Right lobe of liver (tissue), 4 donors: ENCODE data around the gene BMPER.

GRCh38 chr7:33553956-33554595, 351.3 kb upstream of the BMPER start:
- PRO-cap, 4 experiments, result no peak in any of the 4 experiments
- RAMPAGE, long total RNA, 2 experiments, result no peak in any of the 2 experiments

DNA sequence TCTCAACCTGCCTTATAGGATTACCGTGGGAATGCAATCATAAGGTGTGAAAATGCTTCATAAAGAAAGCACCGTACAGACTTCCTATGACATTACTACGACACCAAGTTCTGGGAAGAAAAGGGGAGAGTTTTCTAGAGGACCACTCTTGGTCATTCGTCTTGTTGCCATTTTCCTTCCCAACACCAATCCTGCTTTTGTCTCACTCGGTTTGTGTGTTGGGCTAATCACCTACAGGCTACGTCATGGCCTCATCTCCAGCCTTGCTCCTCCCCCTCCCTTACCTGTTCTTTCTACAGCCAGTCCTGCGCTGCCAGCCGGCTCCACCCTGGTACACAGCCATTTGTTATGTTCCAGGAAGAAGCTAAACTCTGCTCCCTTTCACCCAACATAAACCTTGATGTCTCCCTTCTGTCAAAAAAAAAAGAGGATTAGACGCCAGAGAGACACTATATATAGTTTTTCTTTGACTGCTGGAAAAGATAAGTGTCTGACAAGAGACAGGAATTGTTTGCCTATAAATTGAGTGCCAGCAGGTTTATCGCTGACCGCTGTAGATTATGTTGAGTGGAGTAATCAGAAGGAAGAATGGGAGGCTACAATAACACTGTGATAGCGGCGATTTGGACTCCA, 171.5 kb upstream of the BMPER start:
- PRO-cap, 4 experiments, result no peak in any of the 4 experiments
- RAMPAGE, long total RNA, 2 experiments, result no peak in any of the 2 experiments

DNA sequence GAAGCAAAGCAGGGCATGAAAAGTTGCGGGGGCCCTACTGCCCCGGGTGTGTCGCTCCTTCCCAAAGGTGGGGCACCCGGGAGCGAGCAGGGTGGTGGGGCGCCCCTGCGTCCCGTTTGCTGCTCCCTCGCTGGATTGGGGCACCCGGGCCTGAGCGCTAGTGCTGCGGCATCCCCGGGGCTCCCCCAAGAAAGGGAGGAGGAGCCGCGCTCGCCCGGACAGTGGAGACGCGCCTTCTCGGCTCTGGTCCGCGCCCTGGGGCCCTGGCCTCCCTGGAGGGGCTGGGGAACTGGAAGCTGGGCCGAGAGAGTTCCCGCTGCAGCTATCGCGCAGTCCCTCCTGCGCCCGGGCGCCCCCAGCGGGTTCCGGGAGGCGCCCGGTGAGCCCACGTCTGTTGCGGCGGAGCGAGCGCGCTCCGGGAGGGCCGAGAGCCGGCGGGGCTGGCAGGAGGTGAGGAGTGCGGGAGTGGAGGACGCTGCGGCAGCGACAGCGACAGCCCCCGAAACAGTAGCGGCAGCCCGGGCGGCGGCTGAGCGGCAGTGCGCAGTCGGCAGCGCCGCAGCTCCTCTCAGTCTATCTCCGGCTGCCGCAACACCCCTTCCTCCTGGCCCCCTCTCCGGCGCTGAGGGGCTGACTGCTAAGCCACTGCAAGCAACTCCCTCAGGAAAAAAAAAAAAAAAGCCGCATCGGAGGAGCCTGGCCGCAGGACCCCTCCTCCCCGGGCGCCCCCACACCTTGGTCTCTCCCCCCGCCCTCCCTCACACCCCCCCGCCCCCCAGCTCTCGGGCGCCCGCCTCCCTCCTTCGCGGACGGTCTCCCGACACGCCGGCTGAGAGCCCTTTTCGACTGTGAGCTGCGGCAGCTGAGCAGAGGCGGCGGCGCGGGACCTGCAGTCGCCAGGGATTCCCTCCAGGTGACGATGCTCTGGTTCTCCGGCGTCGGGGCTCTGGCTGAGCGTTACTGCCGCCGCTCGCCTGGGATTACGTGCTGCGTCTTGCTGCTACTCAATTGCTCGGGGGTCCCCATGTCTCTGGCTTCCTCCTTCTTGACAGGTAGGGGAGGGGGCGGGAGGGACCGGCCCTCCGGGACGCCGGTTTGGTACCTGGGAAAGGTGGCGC, at the start of gene BMPER:
Gene BMPER (plus strand): TSS at position 845 of the 1,118 bp plus-strand sequence.
- PRO-cap, 4 experiments, result peak in 3 of 4 experiments; most common plus-strand start position 840 of the sequence (in 2); most common minus-strand start position 636 of the sequence (in 3)
- RAMPAGE, long total RNA, 2 experiments, result start-site peak on the plus strand in 2 of 2 experiments, centred at position 847 of the sequence, 88 to 95 reads per replicate

- PRO-cap, 4 experiments, result no peak in any of the 4 experiments
- RAMPAGE, long total RNA, 2 experiments, result no peak in any of the 2 experiments
Measured at GRCh38 chr7:34277075-34277388, 371.7 kb downstream of the BMPER start.

- PRO-cap, 4 experiments, result no peak in any of the 4 experiments
- RAMPAGE, long total RNA, 2 experiments, result no peak in any of the 2 experiments
Measured at GRCh38 chr7:34652612-34653350, 5.2 kb upstream of the NPSR1 start.

DNA sequence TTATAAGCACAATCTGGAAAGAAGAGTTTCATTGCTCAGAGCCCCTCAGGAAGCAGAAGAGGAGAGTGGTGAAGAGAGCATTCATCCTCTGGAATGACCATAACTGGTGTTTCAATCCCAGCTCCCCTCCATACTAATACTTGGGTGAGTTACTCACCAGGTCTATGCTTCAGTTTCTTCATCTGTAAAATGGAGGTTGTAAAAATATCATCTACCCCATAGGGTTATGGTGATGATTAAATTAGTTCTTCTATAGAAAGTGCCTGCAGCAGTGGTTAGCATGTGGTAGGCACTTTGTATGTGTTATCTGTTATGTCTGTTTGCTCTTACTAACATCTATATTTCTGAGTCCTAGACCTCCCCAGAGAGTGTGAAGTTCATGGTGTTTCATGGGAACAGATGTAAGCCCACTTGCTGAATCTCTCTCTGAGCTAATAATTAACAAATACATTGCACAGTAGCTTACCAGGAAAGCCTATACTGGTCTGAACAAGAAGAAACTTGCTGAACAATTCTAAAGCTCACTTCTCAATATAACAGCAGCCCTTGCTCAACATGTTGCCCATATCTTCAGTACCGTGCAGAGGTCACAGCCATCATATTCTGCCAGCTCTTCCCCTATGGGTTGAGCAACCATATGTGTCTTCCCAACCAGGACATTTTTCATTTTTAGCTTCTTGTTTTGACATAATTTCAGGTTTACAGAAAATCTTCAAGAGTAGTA, 100.1 kb downstream of the NPSR1 start:
- PRO-cap, 4 experiments, result peak in 1 of 4 experiments; most common minus-strand start position 171 of the sequence (in 1)
- RAMPAGE, long total RNA, 2 experiments, result start-site peak on the minus strand in 2 of 2 experiments, centred at positions 334 to 345 of the sequence, 5 to 11 reads per replicate

DNA sequence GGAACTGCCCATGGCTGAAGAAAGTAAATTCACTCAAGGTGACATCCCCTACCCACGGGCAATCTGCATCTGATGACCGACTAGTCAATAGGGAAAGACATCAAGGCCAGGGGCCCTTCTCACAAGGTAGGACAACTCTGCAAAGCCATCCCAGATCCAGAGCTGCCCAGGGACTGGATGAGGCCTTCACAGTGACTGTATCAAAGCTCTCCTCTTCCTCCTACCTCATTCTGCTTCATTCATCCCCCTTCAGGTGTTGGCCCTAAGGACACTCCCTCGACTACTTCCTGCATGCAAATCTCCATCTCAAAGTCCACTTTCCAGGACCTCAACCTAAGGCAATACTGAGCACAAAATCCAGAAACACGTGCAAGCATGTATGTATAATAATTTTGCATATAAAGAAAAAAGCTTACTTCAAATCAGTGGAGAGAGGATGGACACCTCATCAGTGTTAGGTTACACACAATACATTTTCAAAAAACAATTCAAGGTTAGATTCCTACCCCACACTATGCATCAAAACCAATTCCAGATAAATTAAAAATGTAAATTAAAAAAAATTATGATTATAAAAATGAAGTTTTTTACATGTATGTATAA, 25.1 kb downstream of the DPY19L1 start:
- PRO-cap, 4 experiments, result no peak in any of the 4 experiments
- RAMPAGE, long total RNA, 2 experiments, result no peak in any of the 2 experiments

DNA sequence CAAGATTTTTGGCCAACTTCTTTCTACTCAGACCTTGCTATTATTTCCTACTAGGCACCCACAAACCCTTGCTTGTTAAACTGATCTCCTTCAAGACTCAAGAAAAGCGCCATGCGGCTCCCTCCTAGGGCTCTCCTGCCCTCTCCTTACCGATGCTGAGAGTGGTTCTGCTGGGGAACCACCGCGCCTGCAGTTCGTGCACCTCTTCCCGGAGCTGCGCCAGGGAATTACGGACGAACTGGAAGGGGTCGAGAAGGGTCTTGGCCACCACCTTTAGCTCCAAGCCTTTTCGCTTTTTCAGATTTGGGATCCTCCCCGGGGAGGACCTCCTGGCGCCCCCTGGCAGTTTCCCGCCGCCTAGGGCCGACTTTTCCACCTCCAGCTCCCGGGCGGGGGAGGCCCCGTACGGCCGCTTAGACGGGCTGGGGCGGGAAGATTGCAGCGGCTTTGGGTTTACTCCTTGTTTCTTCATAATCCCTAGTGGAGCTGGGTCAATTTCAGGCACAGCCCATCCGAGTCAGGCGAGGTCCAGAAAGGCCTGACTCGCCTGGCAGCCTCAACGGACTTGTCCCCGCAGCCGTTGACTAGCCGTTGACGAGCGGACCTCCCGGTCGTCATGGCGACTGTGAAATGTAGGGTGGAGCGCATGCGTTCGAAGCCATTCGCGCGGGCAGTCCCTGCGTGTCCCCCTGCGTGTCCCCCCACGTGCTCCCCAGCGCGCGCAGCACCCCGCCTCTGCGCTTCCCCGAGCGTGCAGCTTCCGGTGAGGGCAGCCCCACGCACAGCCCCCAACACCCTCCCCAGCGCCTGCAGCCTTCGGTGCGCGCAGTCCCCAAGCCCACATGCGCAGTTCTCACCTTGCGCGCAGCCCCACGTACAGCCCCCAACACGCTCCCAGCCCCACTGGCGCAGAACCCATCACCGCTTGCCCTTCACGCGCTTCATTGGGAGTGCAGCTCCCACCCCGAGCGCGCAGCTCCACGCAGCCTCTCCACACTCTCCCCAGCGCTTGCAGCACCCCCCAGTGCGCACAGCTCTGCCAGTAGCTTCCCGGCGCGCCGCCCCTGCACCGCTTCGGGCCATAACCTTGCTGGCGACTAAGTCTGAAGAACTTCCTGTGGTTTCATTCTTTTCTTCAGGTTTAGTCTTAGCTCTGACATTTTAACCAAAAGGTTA, 67.9 kb downstream of the TBX20 start:
- PRO-cap, 4 experiments, result no peak in any of the 4 experiments
- RAMPAGE, long total RNA, 2 experiments, result no peak in any of the 2 experiments

DNA sequence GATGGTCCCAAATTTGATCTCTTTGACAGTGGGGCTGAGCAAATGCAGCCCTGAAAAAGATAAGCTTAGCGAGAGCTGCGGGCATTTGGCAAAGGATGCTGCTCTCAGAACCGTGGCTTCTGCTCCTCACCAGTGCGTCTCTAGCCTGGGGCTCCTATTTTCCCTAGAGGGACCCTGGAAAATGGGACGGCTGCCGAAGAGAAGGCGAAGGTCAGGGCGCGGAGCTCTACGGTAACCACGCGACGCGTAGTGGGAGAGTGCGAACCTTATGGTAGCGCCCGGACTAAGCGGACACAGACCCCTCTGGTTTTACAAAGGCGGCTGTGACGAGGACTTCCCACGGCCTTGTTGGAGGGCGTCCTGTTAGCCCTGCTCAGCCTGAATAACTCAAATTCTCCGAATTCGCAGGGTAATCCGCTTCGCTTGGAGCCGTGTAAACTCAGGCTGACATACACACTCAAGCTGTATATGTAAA, 769 bp upstream of the TBX20 start:
- PRO-cap, 4 experiments, result no peak in any of the 4 experiments
- RAMPAGE, long total RNA, 2 experiments, result no peak in any of the 2 experiments

GRCh38 chr7:35356649-35356912, 102.7 kb upstream of the TBX20 start:
- PRO-cap, 4 experiments, result no peak in any of the 4 experiments
- RAMPAGE, long total RNA, 2 experiments, result no peak in any of the 2 experiments

- PRO-cap, 4 experiments, result no peak in any of the 4 experiments
- RAMPAGE, long total RNA, 2 experiments, result no peak in any of the 2 experiments
Measured at GRCh38 chr7:35379450-35379867, 125.6 kb upstream of the TBX20 start.

DNA sequence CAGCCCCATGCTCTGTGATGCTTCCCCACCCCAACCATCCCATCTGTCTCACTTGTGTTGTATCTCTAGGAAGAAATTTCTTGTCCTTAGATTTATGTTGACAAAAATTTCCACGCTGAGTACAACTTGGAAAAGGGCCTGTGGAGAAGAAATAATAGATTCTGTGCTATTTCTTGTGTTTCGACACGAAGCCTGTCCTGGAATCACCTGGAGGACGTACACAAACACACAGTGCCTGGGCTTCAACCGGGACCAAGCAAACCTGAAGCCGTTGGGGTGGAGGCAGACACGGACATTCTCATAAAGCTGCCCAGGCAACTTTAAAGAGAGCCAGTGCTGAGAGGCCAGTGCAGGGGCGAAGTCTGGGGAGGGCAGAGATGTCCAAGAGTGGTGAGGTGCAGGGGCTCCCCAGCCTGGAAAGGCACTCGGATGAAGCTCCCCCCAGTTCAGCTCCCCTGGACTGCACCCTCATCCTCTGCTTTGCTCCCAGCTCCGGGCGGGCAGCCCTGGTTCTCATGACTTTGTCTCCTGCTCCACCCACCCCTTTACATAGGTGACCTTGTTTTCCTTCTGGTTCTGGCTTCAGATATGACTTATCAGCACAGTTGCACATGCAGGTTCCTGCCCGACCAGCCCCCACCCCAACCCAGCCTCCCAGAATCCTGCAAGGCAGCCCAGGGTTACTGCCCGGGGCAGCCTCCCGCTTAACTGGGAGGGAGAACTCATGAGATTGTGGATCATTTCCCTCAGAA, 60.8 kb upstream of the EEPD1 start:
- PRO-cap, 4 experiments, result peak in 1 of 4 experiments; most common minus-strand start position 482 of the sequence (in 1)
- RAMPAGE, long total RNA, 2 experiments, result no peak in any of the 2 experiments

GRCh38 chr7:36129024-36129695, 23.9 kb upstream of the EEPD1 start:
- PRO-cap, 4 experiments, result peak in 1 of 4 experiments; most common plus-strand start chr7:36129365 (in 1); most common minus-strand start chr7:36129182 (in 1)
- RAMPAGE, long total RNA, 2 experiments, result no peak in any of the 2 experiments

GRCh38 chr7:36153706-36154102, 650 bp downstream of the EEPD1 start:
- PRO-cap, 4 experiments, result peak in 4 of 4 experiments; most common plus-strand start chr7:36153781 (in 4); most common minus-strand start chr7:36153830 (in 2)
- RAMPAGE, long total RNA, 2 experiments, result no peak in any of the 2 experiments

- PRO-cap, 4 experiments, result peak in 1 of 4 experiments; most common plus-strand start chr7:36207991 (in 1)
- RAMPAGE, long total RNA, 2 experiments, result no peak in any of the 2 experiments
Measured at GRCh38 chr7:36207644-36208443, 54.8 kb downstream of the EEPD1 start.

DNA sequence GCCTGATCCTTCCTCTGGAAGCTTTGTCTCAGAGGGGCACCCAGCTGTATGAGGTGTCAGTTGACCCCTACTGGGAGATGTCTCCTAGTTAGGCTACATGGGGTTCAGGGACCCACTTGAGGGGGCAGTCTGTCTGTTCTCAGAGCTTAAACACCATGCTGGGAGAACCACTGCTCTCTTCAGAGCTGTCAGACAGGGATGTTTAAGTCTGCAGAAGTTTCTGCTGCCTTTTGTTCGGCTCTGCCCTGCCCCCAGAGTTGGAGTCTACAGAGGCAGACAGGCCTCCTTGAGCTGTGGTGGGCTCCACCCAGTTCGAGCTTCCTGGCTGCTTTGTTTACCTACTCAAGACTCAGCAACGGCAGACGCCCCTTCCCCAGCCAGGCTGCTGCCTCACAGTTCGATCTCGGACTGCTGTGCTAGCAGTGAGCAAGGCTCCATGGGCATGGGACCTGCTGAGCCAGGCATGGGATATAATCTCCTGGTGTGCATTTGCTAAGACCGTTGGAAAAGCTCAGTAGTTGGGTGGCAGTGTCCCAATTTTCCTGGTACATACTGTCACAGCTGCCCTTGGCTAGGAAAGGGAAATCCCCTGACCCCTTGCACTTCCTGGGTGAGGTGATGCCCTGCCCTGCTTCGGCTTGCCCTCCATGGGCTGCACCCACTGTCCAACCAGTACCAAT, 11.1 kb upstream of the ANLN start:
- PRO-cap, 4 experiments, result no peak in any of the 4 experiments
- RAMPAGE, long total RNA, 2 experiments, result no peak in any of the 2 experiments

DNA sequence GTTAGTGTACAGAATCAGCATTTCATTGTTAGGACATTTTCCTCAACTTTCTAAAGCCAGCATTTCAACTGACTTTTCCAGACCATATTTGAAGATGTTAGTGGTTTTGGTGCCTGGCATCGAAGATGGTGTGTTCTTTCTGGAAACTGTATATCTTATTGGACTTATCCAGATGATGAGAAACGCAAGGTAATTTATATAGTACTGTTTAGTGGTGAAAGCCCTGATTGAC, 53.9 kb downstream of the ANLN start:
- PRO-cap, 4 experiments, result no peak in any of the 4 experiments
- RAMPAGE, long total RNA, 2 experiments, result no peak in any of the 2 experiments

DNA sequence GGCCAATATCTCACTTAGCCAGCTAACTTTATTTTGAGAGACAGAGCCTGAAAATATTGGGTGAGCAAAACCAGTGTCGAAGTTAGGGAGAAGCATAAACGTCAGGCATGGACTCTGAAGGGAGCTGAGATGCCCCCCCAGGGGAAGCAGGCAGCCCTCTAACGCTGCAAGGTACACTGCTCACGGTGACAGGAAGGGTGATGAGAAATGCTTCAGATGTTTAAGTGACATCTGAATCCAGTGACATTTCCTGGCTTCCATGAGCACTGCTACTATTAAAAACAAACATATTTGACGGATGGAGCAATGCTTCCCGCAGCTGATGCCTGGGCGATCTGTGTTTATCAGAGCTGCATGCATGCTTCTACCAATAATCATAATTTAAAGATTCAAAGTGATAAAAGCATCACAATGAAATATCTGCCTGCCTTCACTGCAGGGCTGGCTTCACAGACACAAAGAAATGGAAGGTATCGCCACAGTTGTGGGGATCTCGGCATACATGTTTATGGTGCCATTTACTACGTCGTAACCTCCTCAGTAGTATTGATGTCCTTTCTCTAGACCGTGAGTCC, 66.0 kb upstream of the AOAH start:
- PRO-cap, 4 experiments, result no peak in any of the 4 experiments
- RAMPAGE, long total RNA, 2 experiments, result no peak in any of the 2 experiments

- PRO-cap, 4 experiments, result no peak in any of the 4 experiments
- RAMPAGE, long total RNA, 2 experiments, result no peak in any of the 2 experiments
Measured at GRCh38 chr7:37340930-37341316, 107.7 kb downstream of the ELMO1 start.

DNA sequence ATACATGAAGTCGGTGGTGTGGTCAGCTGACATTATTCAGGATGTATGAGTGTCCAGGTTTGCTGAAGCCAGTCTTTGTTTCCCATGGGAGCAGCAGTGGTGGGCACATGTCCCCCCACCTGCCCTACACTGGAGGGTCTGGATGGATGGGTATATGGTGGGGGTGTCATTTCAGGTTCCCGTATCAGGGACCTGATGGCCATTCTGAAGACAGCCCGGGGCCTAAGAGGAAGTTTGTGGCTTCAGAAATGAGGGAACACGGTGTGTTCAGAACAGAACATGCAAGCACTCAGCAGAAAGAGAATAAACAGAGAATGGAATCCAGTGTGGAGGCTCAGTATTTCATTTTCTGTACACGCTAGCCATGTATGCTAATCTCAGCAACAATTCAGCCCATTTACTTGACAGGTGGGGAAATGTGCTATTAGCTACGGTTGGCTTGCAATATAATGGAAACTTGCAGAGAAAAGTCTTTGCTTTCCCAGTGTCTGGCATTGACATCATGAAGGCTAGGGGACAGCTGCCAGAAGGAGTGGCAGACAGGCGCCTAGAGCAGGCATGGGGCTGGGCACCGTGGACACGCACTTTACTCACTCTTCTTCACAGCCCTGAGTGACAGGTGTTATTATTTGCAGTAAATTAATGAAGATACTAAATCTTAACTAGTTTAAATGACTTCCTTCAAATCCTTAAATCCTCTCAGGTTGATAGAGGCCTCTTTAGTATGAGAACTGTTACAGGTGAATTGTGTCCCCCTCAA, 98.6 kb downstream of the ELMO1 start:
- PRO-cap, 4 experiments, result peak in 1 of 4 experiments; most common minus-strand start position 128 of the sequence (in 1)
- RAMPAGE, long total RNA, 2 experiments, result no peak in any of the 2 experiments